H7 (cell line): ENCODE measurements around the genes SRBD1 and PRKCE.

GRCh38 chr2:45610386-45611588, at the start of gene SRBD1:
Gene SRBD1, minus strand, starts transcription at chr2:45611267.
- RAMPAGE, long total RNA, result start-site peak on the minus strand at chr2:45611245-45611274, 428 reads

DNA sequence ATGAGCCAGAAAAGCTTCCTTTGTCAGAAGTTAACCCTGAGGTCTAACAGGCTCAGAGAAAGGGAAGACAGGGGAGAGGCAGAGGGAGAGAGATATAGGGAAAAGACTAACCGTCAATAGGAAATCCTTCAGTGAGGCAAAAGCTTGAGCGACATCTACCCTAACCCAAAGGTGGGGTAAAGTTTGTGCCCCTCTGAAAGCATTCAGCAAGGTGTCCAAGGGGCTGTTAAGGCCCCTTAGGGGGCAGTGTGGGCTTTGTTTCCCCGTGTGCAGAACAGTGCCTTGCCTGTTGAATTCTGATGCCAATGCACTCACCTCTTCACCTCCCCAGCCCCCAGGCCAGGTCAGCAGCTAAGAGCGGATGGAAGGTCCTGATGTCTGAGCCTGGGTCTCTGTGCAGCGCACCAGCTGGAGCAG, 12.0 kb upstream of the PRKCE start:
- RAMPAGE, long total RNA, result no peak

GRCh38 chr2:45651409-45652474, at the start of gene PRKCE:
Gene PRKCE, plus strand, starts transcription at chr2:45651675.
- RAMPAGE, long total RNA, result no peak

- RAMPAGE, long total RNA, result no peak
Observed at GRCh38 chr2:45823546-45824184, 172.2 kb downstream of the PRKCE start.

DNA sequence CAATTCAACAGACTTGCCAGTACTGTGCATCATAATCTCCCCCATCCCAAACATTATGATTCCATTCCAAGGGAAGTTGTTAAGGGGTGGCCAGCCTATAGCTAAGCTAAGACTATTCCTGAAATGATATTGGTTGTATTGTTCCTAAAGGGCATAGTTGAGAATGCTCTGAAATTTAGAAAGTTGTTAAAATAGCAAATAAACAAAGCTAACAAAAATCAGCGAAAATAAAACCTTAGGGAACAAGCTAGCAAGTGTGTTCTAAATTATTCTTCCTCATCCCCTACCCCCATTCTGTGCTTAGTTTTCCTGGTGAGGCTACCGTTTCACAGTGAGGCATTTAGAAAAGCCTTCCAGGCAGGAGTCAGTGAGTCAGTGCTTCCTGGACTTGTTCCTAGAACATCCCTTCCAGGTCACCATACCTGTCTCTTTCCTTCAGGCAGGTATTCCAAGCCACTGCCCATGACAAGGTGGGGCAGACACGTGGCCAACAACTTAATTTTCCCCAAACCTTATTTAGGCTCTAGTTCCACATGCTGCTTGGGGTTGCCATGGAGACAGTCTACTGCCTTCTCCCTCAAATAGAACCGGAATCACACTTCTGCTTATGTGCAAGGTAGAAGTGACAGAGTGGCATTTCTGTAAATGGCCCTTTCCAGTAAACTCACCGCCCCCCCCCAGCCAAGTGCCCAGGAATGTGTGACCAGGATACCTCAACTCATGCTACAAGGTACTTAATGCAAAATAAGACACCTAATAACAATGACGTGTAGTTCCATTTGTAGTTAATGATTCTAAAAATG, 258.1 kb downstream of the PRKCE start:
- RAMPAGE, long total RNA, result no peak

DNA sequence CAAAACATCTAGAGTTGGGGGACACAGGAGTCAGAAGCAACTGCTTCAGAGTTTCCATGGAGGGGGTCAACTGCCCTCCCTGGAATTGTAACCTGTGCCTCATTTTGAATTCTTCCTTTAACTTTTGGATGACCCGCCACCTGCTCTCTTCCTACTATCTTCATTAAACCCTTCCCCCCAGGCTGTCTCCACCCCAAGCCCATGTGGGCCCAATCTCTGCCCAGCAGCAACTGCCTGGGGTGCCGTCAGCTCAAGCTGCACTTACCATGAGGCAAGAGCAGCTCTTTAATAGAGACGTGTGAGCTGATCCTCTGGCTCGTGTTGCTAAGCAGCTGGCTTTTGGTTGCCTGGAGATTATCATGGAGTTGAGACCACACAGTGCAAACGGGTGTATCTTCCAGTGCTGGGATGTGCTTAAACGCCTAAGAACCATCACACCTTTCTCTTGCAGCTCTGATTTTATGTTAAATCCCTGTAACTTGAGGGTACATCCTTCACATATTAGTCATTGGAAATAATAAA, 271.0 kb downstream of the PRKCE start:
- RAMPAGE, long total RNA, result no peak

GRCh38 chr2:45929697-45930540, 278.4 kb downstream of the PRKCE start:
- RAMPAGE, long total RNA, result no peak

- RAMPAGE, long total RNA, result no peak
Observed at GRCh38 chr2:45993357-45993999, 303.7 kb upstream of the EPAS1 start.

DNA sequence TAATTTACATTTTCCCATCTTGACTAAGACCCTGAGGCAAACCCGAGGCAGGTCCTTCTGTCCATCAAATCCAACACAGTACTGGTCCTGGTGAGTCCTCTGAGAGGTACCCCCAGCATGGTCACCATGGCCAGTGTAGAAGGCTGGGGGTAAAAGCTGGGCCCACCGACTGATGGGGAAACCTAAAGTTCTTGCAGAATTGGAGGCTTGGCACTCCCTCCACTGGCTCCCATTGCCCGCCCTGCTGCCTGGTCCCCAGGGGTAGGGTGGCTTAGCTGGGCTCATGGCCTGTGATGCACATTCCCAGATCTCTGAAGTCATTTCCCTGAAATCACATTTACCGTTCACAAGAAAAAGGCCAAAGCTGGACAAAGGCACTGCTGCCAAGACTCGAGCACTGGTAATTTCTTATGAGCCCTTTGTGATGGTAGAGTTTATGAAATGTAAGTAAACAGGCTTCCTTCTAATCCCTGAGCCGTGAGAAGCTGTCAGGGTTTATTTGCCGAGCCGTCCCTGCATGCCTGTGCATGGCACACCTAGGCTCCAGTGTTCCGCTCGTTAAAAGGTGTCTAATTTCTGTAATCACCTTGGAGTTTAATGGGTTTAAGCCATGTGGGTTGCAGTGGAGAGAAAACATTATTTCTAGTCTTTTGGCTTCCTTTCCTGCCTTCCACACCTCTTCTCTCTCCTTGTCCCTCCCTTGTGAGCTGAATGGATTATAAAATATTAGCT, 247.2 kb upstream of the EPAS1 start:
- RAMPAGE, long total RNA, result no peak

GRCh38 chr2:46273208-46273520, 24.0 kb upstream of the EPAS1 start:
- RAMPAGE, long total RNA, result no peak

- RAMPAGE, long total RNA, result no peak
Observed at GRCh38 chr2:46296231-46297248, 667 bp upstream of the EPAS1 start.

DNA sequence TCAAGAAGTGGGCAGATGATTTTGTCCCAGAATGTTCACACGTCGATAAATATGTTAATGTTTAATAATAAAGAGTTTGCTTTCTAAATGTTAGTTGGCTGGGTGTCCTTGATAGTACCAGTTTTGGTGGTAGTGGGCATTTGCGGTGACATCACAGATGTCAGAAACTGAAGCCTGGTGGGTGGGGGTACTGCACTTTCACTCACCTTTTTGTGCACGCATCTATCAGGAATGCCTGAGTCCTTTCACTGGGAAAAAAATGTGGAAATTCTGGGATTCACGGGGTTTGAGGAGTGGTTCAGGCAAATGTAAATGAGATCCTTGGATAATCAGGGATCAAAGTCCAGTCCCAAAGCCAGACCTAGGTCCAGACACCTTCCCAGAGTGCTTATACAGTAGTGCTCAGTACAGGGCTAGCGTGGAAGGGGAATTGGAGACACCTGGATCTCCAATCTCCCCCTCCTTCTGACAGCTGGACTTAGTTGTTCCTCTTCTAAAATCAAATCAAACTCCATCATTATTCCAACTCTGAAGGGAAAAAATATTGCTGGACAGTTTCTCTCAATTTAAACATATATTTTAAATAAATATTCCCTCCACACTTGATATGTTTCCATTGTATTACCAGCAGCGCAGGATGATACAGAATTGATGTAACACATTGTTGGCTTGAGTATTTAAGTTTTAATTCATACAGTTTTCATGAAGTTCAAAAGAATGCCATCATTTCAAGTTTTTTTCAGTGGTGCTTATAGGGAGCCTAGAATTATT, 3.4 kb downstream of the EPAS1 start:
- RAMPAGE, long total RNA, result no peak

DNA sequence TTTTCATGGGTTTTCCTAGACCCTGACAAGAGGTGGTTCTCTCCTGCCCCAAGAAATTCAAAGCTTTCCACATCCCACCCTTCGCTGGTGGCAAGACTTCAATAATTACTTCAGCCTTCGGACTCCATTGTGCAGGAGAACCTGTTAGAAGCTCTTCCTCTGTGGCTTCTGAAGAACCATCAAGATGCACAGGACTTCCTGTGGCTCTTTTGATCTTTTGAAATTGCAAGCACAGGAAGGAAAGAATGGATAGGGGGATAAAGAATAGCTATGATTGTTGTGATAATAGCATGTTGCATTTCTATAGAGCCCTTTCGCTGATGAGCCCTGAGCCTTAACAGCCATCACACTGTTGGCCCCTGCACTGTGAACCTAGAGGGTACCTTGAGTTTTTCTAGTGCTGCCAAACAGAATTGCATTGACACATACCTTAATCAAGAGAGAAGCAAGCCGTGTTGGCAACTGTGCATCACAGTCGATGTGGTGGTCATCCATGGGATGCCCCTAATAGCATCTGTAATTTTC, 7.5 kb downstream of the EPAS1 start:
- RAMPAGE, long total RNA, result no peak

- RAMPAGE, long total RNA, result no peak
Observed at GRCh38 chr2:46305732-46306133, 8.5 kb downstream of the EPAS1 start.

GRCh38 chr2:46452541-46452749, 89.8 kb upstream of the RHOQ start:
- RAMPAGE, long total RNA, result no peak

- RAMPAGE, long total RNA, result no peak
Observed at GRCh38 chr2:46497757-46498307, 44.5 kb upstream of the RHOQ start.

DNA sequence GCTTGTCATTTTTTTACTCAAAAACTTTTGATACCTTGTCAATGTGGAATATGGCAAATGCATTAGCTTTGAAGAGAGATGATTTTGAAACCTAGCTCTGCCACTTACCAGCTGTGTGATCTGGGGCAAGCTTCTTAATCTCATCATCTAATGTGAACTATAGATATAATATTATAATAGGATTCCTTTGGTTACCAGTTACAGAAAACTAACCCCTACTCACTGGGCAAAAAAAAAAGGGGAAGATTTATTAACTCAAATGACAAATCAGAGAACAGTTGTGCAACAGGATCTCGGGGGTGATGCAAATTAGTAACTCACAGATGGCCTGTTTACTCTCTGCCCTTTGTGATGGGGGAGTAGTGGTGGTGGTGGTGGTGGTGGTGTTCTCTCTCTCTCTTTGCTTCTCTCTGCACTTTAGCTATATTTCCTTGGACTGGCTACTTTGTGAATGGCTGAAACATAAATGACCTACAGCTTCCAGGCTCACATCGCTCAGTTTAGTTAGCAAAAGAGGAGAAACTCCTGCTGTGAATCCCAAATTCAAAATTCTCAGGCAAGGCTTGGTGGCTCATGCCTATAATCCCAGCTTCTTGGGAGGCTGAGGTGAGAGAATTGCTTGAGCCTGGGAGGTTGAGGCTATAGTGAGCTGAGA, 3.9 kb upstream of the RHOQ start:
- RAMPAGE, long total RNA, result no peak

- RAMPAGE, long total RNA, result no peak
Observed at GRCh38 chr2:46564888-46565395, 22.6 kb upstream of the ATP6V1E2 start.

- RAMPAGE, long total RNA, result no peak
Observed at GRCh38 chr2:46631868-46632715, 15.1 kb downstream of the CRIPT start.

DNA sequence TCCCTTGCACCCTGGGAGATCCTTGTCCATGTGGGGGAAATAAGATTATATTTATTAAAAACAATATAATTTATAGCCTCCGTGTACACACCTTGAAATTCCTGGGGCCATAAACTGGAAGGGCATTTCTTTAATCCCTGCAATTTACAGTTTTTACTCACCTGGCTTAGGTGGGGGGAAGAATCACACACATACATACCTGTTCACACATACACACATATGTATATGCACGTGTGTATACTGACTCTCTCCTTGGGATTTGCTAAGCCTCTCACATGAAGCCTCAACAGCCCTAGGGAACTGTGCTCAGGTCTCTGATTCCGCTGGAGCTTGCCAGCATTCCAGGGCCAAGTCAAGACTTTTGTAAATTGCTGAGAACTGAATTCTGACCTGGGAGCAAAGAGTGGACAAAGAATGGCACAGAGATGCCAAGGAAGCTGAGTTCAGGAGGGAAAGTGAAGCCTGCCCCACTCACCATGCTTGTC, 39.5 kb downstream of the CRIPT start:
- RAMPAGE, long total RNA, result no peak